Left cardiac atrium (tissue), 1 donor: ENCODE measurements around the genes SOSTDC1 and ANKMY2.

DNA sequence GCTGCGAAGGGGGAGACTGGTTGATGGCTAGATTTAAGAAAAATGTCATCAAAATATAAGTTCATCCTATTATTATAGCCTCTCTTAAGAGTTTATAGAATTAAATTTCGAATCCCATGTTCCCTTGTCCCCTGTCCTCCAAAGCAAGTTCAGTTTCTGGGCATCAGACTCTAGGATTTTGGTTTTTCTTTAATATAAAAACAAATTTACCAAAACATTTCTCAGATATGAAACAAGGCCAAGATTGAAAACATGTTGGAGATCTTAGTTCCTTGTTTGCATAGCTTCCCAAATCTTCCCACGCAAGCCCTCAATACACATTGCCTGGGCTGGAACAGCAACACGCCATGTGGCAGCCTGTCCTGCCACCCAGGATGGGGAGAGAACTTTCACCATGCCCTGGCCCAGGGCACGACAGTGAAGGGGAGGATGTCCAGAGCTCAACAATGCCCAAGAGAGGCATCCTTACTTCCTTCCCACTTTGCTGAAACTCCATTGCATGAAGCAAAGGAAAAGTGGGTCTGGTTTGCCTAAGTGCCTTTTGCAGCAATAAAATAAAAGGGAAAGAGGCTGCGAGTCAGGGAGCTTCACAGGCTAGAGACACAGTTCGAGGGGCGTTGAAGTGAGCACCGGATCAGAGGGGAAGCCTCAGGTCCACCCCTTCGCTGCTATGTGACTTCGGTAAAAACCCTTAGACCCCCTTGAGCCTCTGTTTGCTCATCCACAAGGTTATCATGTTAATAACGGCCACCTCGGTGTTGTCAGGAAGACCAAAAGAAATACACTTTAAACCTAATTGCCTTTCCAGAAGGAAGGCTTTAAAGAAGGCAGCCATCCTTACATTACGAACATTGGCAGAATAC is 133.5 kb downstream of the ICA1 start:
- PRO-cap, result no peak

DNA sequence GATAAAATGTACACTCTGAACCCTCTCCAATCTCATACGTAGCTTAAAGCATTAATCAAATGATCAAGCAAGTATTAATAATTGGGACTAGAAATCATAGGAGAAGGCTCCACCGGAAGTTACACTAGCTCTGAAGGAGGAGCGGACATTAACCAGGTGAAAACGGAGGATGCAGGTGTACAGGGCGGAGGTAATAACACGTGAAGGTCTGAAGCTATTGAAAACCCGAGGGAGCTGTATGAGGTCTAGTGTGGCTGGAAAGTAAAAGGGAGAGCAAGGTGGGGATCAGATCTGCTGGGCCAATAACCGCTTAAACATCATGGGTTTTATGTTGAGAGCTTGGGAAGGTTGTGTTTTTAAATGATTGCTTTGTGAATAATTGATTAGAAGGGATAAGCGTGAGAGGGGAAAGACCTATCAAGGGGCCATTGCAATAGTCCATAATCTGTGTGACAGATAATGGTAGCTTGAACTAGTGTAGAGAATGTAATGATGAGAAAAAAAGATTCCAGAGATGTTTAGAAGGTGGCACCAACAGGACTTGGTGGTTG is 1.1 kb upstream of the NDUFA4 start:
- PRO-cap, result no peak

- PRO-cap, result no peak
Observed at GRCh38 chr7:11230920-11231483, 257.3 kb downstream of the PHF14 start.

GRCh38 chr7:11237603-11238299 is 264.1 kb downstream of the PHF14 start:
- PRO-cap, result no peak

GRCh38 chr7:12111279-12112224 is 99.5 kb upstream of the TMEM106B start:
- PRO-cap, result no peak

DNA sequence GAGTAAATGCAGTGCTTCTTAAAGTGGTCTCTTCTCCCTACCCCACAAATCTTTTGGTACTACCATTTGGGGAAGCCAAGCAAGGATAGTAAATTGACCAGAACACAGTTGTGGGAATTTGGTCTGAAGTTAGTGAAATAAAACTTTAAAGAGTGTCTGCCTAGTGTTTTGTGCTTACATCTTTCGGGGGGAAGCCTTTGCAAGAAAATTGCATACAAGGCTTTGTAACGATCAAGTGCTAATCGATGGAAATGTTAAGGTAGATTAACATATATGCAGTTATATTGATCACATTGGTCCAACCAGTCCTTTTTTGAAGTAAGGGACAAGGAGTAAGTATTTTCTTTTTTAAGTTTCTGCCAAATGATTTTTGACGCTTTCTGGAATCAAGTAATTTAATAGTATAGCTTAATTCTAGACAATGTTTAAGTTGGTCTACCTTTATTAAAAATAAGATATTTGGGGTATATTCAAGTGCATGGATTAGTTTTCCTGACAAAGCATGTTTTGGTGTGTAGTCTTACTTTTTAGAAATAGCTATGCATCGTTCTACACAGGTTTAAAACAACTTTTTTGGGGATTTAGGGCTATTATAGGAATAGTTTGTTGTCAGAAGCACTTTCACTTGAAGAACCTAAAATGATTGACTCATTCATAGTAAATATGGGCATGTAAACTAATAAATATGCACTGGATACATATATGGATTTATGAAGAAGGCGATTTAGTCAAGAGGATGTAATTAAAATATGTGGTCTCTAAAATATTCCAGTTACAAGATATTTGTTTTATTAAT is 1.8 kb downstream of the ARL4A start:
- PRO-cap, result no peak

- PRO-cap, result no peak
Observed at GRCh38 chr7:13057352-13058112, 370.1 kb downstream of the ARL4A start.

GRCh38 chr7:16465203-16466126 is at the start of gene SOSTDC1:
SOSTDC1 (minus strand) TSS chr7:16465738.
- PRO-cap, result unidirectional peak, plus-strand start at chr7:16465947

- PRO-cap, result unidirectional peak, minus-strand start at chr7:16645660; bidirectional peak, plus-strand start at chr7:16646189, minus-strand start at chr7:16645816
Observed at GRCh38 chr7:16645611-16645947, at the start of gene ANKMY2. ANKMY2 (minus strand) TSS chr7:16645754.

- PRO-cap, result no peak
Observed at GRCh38 chr7:16660591-16661425, 14.8 kb downstream of the BZW2 start.

- PRO-cap, result no peak
Observed at GRCh38 chr7:16661867-16662270, 15.9 kb downstream of the BZW2 start.

- PRO-cap, result no peak
Observed at GRCh38 chr7:16754881-16755226, 1.3 kb downstream of the TSPAN13 start.

- PRO-cap, result no peak
Observed at GRCh38 chr7:16759165-16759590, 5.6 kb downstream of the TSPAN13 start.

DNA sequence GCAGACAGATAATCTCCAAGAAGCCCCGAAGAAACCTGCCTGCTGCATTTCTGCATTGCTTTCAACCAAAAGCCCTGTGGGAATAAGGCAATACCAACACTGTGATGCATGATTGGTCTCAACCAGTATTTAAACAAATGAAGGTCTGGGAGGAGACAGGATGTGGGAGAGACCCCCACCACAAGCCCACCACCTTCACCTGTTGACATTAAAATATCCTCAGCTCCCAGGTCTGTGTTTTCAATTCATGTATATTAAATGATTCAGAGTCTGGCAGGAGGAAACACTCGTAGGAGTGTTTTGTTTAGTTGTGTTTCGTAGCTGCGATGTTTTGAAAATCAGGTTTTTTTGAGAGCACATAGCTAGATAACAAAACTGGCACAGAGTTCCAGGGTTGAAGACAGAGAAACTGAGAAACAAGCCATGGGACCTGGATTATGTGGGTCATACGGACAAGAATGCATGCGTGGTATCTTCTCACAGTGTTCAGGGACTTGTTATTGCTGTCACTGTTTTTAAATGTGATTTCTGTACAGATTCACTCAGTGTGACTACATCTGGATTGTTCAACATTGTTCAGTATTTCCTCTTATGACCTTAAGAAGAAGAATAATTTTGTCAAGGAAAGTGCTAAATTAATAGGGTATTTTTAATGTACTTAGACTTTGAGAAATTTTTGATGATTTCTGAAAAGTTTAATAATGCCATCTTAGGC is 200.5 kb upstream of the AHR start:
- PRO-cap, result no peak

GRCh38 chr7:17312657-17313770 is 14.6 kb downstream of the AHR start:
- PRO-cap, result no peak

DNA sequence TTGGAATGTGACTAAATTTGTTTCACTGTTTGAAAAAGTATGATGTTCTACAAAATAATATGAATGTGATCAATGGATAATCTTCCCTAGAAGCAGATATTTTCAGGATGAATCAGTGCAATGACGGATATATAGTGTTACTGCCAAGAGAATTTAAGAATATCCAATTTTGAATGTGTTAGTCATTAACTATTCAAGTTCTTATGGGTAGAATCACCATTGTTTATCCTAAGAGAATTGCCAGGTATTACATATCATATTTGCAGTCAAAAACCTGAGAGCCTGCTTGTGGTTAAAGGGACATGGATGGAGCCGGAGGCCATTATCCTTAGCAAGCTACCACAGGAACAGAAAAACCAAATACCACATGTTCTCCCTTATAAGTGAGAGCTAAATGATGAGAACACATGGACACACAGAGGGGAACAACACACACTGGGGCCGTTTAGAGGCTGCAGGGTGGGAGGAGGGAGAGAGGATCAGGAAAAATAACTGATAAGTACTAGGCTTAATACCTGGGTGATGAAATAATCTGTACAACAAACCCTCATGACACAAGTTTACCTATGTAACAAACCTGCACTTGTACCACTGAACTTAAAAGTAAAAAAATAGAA is 27.0 kb downstream of the AHR start:
- PRO-cap, result no peak

- PRO-cap, result no peak
Observed at GRCh38 chr7:17486883-17487209, 188.4 kb downstream of the AHR start.

- PRO-cap, result no peak
Observed at GRCh38 chr7:17487210-17487679, 188.8 kb downstream of the AHR start.

DNA sequence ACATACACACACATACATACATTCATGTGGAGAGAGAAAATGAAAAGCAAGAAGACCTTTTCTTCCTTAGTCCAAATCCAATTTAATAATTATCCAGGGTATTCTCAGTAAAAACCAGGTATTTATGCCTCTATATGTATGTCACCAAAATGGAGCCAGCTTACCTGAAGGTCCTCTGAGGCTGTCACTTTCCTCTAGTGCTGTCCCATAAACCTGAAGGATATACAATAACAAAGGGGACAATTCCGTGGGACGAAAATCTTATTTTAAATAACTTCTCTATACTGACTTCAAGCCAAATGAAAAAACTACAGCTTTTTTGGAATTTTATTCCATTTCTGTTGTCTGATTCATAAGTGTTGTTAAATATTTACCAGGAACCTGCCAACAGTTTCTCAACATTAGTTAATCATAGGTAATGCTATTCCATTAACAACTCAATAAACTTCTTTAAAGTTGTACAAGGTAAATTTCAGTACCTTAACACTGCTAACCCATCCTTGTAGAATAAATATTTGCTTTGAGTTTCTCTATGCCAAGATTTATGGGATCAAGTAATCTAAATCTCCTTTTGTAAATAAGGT is 260.2 kb downstream of the AHR start:
- PRO-cap, result no peak

DNA sequence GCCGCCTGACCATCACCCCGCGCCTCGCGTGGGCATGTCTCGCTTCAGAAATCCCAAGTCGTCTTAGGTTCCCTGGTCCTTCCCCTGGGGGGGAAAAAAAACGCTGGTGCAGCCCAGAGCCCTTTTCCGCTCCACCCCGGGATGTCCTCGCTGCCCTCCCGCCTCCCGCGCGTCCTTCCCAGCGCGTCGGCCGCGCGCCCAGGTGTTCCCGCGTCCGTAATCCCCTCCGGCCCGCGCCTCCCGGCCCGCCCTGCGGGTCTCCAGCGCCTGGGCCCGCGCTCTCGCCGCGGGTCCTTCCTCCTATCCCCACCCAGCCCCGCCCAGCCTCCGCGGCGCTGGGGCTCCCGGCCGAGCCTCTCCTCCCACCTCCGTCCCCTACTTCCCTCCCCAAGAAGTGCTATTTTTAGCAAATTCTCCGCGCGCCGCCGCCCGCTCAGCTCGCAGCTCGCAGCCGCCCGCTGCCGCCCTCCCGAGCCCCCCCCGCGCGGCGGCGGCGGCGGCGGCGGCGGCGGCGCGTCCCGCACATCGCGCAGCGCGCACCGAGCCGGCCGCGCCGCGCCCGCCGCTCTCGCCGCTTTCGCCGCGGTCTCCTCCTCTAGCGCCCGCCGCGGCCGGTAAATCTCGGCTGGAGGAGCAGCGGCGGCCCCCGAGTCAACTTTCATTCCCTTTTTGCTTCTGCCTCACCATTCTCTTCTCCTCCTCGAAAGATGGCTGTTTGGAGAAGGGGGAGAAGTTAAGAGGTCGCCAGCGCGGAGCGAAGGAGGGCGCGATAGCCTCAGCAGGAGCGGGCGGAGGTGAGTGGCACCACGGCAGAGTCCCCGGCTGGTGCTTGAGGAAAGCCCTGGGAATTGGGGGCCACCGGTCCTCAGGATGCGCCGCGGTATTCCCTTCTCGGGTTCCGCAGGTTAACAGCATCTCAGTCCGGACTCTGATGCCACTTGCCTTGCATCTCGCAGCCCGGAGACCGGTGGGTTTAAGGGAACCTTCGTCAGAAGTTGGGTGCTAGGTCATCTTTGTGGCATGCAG is 59.1 kb upstream of the PRPS1L1 start:
- PRO-cap, result unidirectional peak, minus-strand start at position 296 of the sequence; unidirectional peak, minus-strand start at position 396 of the sequence